ENCODE measurements around the gene MRPL39.

DNA sequence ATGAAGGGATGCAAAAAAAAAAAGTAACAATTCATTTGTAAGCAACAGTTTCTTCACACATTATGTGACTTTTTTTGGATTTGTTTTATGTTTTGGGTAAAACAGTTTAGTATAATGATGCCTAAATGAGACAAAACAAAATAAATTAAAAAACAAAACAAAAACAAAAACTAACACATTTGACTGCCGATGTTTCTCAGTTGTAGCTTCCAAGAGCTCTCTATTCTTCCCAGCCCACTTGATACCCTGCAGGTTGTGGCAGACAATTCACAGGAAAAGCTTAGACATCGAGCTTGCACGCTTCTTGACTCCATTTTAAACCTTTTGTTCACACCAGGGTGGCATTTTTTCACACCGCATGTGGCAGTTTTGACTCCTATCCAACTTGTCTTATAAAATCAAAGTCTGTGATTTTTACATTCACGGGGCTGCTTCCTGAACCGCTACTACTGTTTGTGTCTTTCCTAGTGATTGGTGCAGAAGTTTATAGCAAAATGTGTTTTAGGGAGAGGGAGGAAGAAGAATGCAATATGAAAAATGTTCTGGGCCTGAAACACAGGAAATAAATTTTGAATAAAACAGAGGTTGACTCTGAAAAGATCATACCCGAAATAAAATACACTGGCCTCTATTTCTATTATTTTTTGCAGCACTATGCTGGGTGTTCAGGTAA, 575.9 kb downstream of the USP25 start:
- PRO-cap, 6 experiments, result peak in 2 of 6 experiments; most common minus-strand start position 455 of the sequence (in 1)
- RAMPAGE, long total RNA, 2 experiments, result no peak in any of the 2 experiments
- RRBS, result no CpG with 5 or more reads among the region's 7 CpGs

DNA sequence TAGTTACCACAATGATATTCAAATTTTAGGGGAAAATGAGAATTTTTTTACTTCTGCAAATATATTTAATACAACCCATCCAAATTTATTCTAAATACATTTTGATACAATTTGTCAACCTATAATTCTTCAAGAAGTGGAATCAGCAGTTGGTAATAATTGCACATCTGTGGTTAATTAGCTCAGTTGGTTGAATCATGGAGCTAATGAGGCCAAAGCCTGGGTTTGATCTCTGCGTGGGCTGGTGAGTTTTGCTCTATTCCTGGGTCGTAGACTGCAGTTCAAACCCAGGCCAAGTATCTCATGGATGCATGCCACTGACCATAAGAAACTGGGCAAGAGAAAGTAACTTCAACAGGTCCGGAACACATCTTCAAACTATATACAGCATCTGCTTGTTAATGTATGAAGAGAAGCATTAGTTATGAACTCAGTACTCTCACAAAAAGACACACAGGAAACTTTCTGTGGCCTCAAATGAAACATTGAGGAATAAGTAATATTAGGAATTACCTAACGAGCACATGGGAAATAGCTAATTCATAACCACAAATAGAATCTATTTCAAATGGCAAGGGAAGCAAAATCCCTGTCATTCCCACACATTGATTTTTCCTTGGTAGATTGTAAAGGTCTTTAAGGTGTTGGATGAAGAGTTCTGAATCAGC, 779.8 kb downstream of the USP25 start:
- PRO-cap, 6 experiments, result no peak in any of the 6 experiments
- RAMPAGE, long total RNA, 2 experiments, result no peak in any of the 2 experiments
- RRBS, result no CpG with 5 or more reads among the region's 4 CpGs

DNA sequence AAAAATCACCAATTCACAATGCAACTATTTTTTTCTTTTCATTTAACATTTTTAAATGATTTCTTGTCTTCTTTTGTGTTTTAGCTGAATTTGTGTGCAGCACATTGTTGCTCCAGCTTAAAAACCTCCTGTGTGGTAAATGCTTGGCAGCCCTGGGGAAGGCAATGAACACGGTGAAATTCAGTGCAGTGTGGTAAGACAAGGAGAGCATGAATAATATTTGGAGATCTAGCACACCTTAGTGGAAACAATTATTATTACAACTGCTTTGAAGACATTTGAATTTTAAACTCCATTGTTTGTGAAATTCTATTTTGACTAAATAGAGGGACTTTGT, 242.7 kb upstream of the CXADR start:
- PRO-cap, 6 experiments, result no peak in any of the 6 experiments
- RAMPAGE, long total RNA, 2 experiments, result no peak in any of the 2 experiments
- RRBS, result no CpG with 5 or more reads among the region's 1 CpG

DNA sequence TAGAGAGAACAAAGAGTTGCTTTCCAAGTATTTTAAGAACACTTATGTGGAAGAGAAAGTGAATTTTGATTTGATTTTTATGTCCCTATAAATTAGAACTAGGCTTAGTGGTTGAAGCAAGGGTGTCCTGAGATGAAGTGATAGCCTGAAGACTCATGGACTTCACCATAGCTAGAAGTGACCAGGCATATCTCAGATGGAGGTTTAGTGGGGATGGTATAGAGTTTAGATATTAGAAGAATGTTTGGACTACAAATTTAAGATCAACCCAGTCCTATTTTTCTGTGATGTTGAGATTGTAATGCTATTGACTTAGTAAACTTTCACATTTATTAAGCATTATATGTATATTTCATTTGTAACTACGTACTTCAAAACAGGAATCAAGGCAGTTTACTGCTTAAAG, 250.9 kb upstream of the TMPRSS15 start:
- PRO-cap, 6 experiments, result no peak in any of the 6 experiments
- RAMPAGE, long total RNA, 2 experiments, result no peak in any of the 2 experiments
- RRBS, result no CpG with 5 or more reads among the region's 1 CpG

GRCh38 chr21:18832914-18833518, 429.4 kb upstream of the TMPRSS15 start:
- PRO-cap, 6 experiments, result peak in 1 of 6 experiments; most common minus-strand start chr21:18833047 (in 1)
- RAMPAGE, long total RNA, 2 experiments, result no peak in any of the 2 experiments
- RRBS, result no CpG with 5 or more reads among the region's 2 CpGs

- PRO-cap, 6 experiments, result peak in 2 of 6 experiments; most common minus-strand start chr21:19304010 (in 2)
- RAMPAGE, long total RNA, 2 experiments, result no peak in any of the 2 experiments
- RRBS, result no CpG with 5 or more reads among the region's 1 CpG
These were observed 900.2 kb upstream of the TMPRSS15 start for GRCh38 chr21:19303824-19304148.

GRCh38 chr21:24428508-24429098, 1178.7 kb downstream of the MRPL39 start:
- PRO-cap, 6 experiments, result peak in 1 of 6 experiments; most common plus-strand start chr21:24428750 (in 1)
- RAMPAGE, long total RNA, 2 experiments, result no peak in any of the 2 experiments
- RRBS, result no CpG with 5 or more reads among the region's 7 CpGs

DNA sequence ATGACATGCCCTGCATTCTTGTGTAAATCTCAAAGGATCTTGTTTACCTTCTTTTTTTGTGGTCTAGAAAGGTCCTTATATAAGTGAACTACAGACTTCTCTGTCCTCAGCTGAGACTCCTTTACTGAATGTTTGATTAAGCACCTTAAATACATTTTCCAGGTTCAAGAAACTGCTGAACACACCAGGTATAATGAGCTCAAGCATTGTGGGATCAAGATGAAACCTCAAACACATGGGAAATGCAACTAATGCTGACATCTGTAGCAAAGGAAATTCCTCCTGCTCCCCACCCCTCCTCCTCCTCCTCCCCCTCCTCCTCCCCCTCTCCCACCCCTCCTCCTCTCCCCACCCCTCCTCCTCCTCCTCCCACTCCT, 234.0 kb downstream of the MRPL39 start:
- PRO-cap, 6 experiments, result no peak in any of the 6 experiments
- RAMPAGE, long total RNA, 2 experiments, result no peak in any of the 2 experiments

- PRO-cap, 6 experiments, result peak in 6 of 6 experiments; most common plus-strand start chr21:25607584 (in 5); most common minus-strand start chr21:25607481 (in 5)
- RAMPAGE, long total RNA, 2 experiments, result no peak in any of the 2 experiments
- RRBS, result under 1% methylated on average over 30 of the region's 78 CpGs
These were observed at the start of gene MRPL39 for GRCh38 chr21:25606984-25608119. MRPL39 (minus strand) TSS chr21:25607481.

GRCh38 chr21:25640187-25640712, 1.2 kb downstream of the JAM2 start:
- PRO-cap, 6 experiments, result peak in 6 of 6 experiments; most common plus-strand start chr21:25640453 (in 3); most common minus-strand start chr21:25640493 (in 3)
- RAMPAGE, long total RNA, 2 experiments, result no peak in any of the 2 experiments
- RRBS, result 2% methylated on average over 6 of the region's 24 CpGs

DNA sequence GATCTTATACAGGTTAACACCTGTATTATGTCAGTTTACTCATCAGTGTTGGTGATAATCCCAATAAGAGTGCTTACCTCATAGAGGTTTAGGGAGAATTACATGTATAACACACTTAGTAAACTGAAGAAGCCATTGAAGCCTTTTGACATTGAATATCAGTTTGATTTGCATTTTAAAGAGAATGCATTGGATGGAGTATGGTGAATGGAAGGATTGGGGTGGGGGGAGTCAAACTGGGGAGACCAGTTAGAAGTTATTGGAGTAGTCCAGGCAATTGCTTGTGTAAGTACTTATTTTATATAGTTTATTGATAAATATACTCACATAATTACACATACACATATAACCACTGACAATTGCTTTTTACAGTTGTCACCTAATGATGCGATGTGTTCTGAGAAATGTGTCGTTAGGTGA, 6.2 kb downstream of the JAM2 start:
- PRO-cap, 6 experiments, result peak in 1 of 6 experiments; most common plus-strand start position 183 of the sequence (in 1)
- RAMPAGE, long total RNA, 2 experiments, result no peak in any of the 2 experiments
- RRBS, result no CpG with 5 or more reads among the region's 2 CpGs

DNA sequence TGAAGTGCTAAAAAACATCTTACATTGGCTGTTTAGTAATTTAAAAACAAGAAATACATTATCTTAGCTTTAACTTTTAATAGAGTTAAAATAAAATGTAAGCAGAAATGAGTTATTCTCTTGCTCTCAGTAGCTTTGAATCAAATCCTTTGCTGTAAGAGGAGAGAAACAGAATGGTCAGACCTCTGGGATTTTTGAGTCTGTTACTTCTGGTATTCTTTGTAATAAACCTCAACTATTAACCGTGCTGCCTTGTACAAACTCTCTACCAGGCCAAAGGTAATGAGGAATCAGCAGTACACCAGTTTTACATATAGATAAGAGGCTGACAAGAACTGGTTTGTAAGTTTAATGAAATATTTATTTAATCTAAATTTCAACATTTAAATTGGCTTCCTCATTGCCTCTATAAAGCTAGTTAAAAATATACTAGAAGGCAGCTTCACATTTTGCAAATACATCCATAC, 172.7 kb downstream of the GABPA start:
- PRO-cap, 6 experiments, result no peak in any of the 6 experiments
- RAMPAGE, long total RNA, 2 experiments, result no peak in any of the 2 experiments
- RRBS, result no CpG with 5 or more reads among the region's 1 CpG

GRCh38 chr21:25967442-25967928, 203.1 kb downstream of the APP start:
- PRO-cap, 6 experiments, result no peak in any of the 6 experiments
- RAMPAGE, long total RNA, 2 experiments, result no peak in any of the 2 experiments
- RRBS, result no CpG with 5 or more reads among the region's 2 CpGs

DNA sequence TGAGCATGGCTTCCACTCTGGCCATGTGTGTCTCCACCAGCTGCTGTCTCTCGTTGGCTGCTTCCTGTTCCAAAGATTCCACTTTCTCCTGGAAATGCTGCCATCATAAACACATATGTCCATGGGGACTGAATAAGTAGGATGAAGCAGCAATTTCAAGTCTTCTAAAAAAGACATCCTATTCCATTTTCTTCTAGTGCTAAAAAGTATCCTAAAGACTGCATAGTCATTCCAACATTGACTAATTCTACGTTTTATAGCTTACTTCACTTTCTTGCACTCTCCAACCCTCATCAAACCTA, 195.5 kb downstream of the APP start:
- PRO-cap, 6 experiments, result peak in 1 of 6 experiments; most common minus-strand start position 52 of the sequence (in 1)
- RAMPAGE, long total RNA, 2 experiments, result no peak in any of the 2 experiments
- RRBS, result no CpG with 5 or more reads among the region's 2 CpGs

GRCh38 chr21:26109341-26109567, 61.3 kb downstream of the APP start:
- PRO-cap, 6 experiments, result no peak in any of the 6 experiments
- RAMPAGE, long total RNA, 2 experiments, result no peak in any of the 2 experiments
- RRBS, result no CpG with 5 or more reads among the region's 4 CpGs

DNA sequence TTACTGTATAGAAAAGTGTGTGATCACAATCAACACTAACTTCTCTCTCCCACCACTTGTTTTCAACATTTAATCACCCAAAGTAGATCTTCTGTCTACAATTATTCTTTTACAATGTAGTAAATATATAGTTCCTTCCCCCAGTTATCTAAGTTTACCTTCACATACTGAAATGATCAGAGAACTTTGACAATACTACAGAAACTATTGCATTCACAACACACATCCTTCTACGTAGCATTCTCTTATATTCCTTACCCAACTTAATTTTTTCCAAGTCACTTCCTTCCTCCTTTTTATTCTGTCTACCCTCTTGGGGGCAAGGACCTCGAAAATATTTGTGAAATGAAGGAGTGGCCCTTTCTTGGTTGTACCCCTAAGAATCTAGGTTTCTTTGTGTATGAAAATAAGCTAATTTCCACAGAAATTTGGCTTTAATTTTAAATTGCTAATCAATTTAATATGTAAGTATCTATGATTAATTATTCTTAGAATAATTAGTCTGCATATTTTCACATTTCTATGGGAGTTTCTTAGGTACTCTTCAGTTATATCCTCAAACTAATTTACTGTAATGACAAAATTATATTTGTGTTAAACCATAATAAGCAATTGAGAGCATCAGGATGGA, 9.3 kb downstream of the APP start:
- PRO-cap, 6 experiments, result no peak in any of the 6 experiments
- RAMPAGE, long total RNA, 2 experiments, result no peak in any of the 2 experiments
- RRBS, result no CpG with 5 or more reads among the region's 2 CpGs

GRCh38 chr21:26782399-26783064, 62.7 kb downstream of the ADAMTS1 start:
- PRO-cap, 6 experiments, result peak in 2 of 6 experiments; most common plus-strand start chr21:26782612 (in 1); most common minus-strand start chr21:26782515 (in 2)
- RAMPAGE, long total RNA, 2 experiments, result no peak in any of the 2 experiments
- RRBS, result no CpG with 5 or more reads among the region's 3 CpGs

- PRO-cap, 6 experiments, result peak in 2 of 6 experiments; most common plus-strand start chr21:26801773 (in 2); most common minus-strand start chr21:26801593 (in 2)
- RAMPAGE, long total RNA, 2 experiments, result no peak in any of the 2 experiments
- RRBS, result no CpG with 5 or more reads among the region's 3 CpGs
These were observed 43.6 kb downstream of the ADAMTS1 start for GRCh38 chr21:26801469-26802087.

DNA sequence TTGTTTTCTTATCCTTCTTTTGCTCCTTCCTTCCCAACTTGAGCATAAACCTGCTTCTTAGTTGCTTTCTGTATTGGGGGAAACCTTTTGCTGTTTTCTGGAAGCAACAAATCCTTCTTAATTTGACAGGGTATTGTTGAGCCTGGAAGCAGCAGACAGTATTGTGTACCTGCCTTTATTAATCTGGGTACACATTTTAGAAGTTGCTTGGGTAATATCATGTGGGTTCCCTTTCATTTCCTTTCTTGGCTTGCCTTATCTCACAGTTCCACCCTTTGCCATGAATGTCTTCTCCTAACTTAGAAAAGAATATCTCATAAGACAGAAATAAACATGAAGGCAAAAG, 42.0 kb downstream of the ADAMTS1 start:
- PRO-cap, 6 experiments, result peak in 2 of 6 experiments; most common minus-strand start position 185 of the sequence (in 2)
- RAMPAGE, long total RNA, 2 experiments, result no peak in any of the 2 experiments

DNA sequence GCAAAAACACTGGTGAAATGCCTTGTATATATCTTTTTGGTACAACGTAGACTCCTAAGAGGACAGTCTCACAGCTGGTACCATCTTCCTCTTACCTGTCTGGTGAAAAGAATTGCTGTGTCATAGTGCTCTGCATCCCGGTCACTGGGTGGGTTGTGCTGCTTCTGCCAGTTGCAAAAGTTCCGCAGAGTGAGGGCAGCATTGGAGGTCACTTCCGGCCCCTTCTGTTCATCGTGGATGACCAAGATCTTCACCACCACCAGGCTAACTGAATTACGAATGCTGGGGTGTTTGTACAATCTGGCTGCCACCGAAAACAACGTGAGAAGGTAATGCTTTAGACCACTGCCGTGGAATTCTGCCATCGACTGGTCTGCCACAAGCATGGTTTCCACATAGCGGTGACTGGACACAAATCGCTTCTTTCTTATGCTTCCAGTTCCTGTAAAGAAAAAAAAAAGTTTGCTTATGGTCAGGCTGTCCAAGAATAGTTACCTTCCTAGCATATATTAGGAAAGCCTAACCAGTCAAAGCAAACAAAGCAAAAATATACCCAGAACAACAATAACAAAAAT, 2.9 kb downstream of the ADAMTS1 start:
- PRO-cap, 6 experiments, result peak in 1 of 6 experiments; most common minus-strand start position 360 of the sequence (in 1)
- RAMPAGE, long total RNA, 2 experiments, result no peak in any of the 2 experiments
- RRBS, result 7% methylated on average over 3 of the region's 12 CpGs